Heart left ventricle (tissue), 7 donors: ENCODE measurements around the gene LRRC75B.

DNA sequence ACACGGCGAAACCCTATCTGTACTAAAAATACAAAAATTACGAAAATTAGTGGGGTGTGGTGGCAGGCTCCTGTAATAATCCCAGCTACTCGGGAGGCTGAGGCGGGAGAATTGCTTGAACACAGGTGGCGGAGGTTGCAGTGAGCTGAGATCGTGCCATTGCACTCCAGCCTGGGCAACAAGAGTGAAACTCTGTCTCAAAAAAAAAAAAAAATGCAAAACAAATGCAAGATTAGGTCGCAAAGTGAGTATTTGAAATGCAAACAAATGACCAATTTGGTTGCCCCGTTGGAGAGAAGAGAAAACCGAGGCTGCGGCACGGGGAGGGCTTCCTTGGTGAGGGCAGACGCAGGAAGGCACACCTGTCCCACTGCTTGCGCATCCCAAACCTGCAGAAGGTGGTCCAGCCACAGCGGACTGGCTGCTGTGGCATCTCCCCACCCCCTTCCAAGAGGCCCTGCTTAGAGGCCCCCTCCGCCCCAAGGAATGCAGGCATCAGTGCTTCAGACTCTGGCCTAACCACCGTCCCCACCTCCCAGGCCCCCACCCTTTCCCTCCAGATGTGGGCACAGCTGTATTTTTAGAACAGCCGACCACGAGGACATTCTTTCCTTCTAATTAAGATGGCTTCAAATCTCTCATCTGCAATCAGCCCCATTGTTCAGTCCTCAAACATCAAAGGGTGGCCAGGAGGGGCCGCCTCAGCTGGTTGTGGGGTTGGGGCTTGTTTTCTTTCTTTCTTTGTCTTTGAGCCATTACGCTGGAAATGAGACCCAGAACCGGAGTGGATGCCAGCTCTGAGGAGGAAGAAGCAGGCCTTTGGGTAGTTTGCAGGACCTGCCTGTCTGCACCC is 9.2 kb upstream of the DERL3 start:
- PRO-cap, 6 experiments, result no peak in any of the 6 experiments
- RAMPAGE, long total RNA, 2 experiments, result no peak in any of the 2 experiments
- RRBS, result no CpG with 5 or more reads among the region's 22 CpGs

DNA sequence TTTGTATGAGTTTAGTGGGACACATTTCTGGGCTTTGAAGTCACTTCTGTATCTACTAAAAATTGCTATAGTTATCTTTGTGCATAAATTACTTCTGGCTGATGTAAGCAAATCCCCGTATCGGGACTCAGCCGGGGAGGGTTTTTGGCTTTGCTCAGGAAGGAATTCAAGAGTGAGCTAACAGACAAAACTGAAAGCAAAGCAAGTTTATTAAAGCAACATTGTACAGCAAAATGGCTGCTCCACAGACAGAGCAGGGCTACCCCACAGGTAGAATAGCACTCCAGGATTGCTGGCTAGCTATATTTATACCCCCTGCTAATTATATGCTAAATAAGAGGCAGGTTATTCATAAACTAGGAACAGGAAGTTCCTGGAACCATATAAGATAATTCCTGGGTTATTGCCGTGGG is 15.1 kb downstream of the MIF start:
- PRO-cap, 6 experiments, result peak in 3 of 6 experiments; most common minus-strand start position 277 of the sequence (in 3)
- RAMPAGE, long total RNA, 2 experiments, result no peak in any of the 2 experiments
- RRBS, result no CpG with 5 or more reads among the region's 4 CpGs

DNA sequence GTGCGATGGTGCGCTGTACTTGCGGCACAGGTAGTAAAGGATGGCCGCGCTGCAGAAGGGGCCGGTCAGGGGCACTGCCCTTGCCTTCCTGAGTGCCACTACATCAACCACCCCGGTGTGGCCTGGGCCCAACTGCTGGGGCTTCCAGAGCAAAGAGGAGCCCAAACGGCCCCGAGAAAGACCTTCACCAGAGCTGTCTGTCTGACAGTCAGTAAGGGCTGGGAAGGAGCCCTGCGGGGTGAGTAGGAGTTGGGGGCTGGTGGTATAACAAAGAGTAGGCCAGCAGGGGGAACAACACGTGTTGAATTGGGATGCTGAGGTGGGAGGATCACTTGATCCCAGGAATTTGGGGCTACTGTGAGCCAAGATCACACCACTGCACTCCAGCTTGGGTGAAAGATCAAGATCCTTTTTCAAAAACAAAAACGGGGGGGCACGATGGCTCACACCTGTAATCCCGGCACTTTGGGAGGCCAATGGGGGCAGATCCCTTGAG is 3.9 kb downstream of the GSTT4 start:
- PRO-cap, 6 experiments, result no peak in any of the 6 experiments
- RAMPAGE, long total RNA, 2 experiments, result no peak in any of the 2 experiments
- RRBS, result no CpG with 5 or more reads among the region's 14 CpGs

GRCh38 chr22:24066252-24066693 is 55.2 kb downstream of the CABIN1 start:
- PRO-cap, 6 experiments, result peak in 3 of 6 experiments; most common plus-strand start chr22:24066438 (in 1); most common minus-strand start chr22:24066319 (in 2)
- RAMPAGE, long total RNA, 2 experiments, result no peak in any of the 2 experiments
- RRBS, result no CpG with 5 or more reads among the region's 6 CpGs

DNA sequence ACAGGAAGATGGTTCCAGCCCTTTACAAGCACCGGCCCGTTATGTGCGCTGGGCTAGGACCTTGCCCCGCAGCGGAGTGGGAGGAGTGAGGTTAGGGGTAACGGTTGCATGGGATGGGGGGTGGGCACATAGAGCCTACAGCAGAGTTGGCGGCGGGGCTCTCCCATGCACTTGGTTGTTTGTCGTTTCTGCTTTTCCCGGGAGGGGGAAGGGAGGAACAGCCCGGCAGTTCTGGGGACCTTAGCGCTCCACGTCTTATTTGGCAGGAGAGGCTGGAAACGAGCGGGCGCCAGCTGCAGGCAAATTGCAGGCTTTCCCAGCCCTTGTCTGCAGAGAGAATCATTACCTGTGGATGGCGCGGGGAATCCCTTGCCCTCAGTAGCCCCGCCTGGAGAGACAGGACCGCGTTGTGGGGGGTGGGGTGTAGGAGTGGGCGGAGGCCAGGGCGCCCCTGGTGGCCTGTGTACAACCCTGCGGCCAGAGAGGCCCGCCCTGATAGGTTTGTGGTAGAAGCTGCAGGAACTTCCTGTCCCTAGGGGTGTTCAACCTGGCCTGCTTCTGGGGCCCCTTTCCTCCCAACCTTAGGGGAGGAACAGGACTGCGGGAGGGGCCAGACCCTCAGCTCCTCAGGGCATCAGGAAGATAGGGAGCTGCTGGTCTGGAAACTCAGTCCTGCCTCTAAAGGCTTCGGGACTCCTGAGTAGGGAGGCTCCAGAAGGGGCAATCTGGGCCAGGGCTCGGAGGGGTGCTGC is 24.5 kb upstream of the SUSD2 start:
- PRO-cap, 6 experiments, result peak in 4 of 6 experiments; most common plus-strand start position 495 of the sequence (in 1); most common minus-strand start position 340 of the sequence (in 2)
- RAMPAGE, long total RNA, 2 experiments, result no peak in any of the 2 experiments
- RRBS, result 4% methylated on average over 1 of the region's 28 CpGs

GRCh38 chr22:24177164-24177856 is 4.0 kb upstream of the SUSD2 start:
- PRO-cap, 6 experiments, result no peak in any of the 6 experiments
- RAMPAGE, long total RNA, 2 experiments, result no peak in any of the 2 experiments
- RRBS, result no CpG with 5 or more reads among the region's 13 CpGs

DNA sequence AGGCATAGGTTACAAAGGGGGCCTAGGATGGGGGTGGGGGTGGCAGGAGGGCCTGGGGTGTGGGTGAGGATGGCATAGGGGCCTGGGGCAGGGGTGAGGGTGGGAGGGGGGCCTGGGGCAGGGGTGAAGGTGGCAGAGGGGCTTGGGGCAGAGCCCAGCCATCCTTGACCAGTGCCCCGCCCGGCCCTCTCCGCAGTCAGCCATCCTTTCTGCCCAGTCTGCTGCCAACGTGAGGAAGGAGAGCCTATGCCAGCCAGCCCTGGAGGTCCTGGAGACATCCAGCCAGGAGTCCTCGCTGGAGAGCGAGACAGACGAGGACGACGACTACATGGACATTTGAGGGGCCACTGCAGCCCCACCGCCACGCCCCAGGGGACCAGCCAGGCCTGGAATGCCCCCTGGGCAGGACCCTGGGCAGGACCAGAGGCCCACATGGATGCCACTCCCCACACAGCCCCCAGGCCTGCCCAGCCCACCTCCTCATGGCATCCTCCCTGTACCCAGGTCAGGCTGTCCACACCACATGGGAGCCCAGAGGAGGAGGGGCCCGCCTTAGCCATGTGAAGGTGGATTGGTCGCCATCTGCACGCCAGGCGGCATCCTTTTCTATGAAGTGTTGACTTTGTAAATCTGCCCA is 3.3 kb upstream of the SUSD2 start:
- PRO-cap, 6 experiments, result no peak in any of the 6 experiments
- RAMPAGE, long total RNA, 2 experiments, result no peak in any of the 2 experiments
- RRBS, result no CpG with 5 or more reads among the region's 15 CpGs

DNA sequence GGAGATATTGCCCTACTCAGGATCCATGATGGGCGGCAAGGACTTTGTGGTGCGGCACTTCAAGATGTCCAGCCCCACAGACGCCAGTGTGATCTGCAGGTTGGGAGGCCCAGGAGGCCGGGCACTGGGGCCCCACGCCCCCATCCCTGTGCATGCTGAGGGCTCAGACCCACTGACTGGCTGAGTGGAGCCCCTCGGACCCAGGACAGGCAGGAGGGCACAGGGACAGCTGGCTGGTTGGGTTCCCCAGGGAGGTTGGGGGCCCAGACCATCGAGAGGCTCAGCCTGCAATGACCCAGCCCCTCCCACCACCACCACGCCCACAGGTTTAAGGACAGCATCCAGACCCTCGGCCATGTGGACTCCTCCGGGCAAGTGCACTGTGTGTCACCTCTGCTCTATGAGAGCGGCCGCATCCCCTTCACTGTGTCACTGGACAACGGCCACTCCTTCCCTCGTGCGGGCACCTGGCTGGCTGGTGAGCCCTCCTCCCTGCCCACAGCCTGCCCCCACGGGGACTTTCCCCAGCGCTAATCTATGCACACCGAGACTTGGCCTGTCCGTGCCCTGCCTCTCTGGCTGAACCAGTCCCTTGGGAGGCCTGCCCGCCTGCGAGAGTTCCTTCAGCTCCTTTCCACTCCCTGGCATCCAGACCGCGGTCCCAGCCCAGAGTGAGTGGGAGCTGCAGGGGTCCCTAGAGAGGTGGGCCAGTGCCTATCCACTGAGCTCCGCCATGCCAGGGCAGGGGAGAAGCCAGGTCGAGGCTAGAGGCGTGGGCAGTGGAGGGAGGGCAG is 2.1 kb downstream of the SUSD2 start:
- PRO-cap, 6 experiments, result no peak in any of the 6 experiments
- RAMPAGE, long total RNA, 2 experiments, result no peak in any of the 2 experiments
- RRBS, result no CpG with 5 or more reads among the region's 26 CpGs

DNA sequence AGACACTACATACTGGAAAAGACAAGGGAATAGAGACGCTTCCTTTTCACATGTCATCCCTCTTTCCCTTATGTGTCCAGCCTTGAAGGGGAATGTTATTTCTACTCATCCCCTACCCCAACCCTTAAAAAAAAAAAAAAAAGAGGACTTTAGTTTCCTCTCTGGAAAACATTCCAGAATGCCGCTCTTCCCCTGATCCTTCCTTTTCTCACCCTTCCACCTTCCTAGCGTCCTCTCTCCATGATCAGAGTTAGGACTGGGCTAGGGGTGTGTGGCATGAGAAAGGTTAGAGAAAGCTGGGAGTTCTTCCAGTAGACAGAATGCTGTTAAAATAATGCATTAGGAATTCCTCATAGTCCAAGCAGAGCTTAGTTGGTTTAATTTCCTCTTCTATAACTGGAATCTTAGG is 37.4 kb upstream of the ADORA2A start:
- PRO-cap, 6 experiments, result peak in 1 of 6 experiments; most common minus-strand start position 328 of the sequence (in 1)
- RAMPAGE, long total RNA, 2 experiments, result no peak in any of the 2 experiments
- RRBS, result no CpG with 5 or more reads among the region's 3 CpGs

DNA sequence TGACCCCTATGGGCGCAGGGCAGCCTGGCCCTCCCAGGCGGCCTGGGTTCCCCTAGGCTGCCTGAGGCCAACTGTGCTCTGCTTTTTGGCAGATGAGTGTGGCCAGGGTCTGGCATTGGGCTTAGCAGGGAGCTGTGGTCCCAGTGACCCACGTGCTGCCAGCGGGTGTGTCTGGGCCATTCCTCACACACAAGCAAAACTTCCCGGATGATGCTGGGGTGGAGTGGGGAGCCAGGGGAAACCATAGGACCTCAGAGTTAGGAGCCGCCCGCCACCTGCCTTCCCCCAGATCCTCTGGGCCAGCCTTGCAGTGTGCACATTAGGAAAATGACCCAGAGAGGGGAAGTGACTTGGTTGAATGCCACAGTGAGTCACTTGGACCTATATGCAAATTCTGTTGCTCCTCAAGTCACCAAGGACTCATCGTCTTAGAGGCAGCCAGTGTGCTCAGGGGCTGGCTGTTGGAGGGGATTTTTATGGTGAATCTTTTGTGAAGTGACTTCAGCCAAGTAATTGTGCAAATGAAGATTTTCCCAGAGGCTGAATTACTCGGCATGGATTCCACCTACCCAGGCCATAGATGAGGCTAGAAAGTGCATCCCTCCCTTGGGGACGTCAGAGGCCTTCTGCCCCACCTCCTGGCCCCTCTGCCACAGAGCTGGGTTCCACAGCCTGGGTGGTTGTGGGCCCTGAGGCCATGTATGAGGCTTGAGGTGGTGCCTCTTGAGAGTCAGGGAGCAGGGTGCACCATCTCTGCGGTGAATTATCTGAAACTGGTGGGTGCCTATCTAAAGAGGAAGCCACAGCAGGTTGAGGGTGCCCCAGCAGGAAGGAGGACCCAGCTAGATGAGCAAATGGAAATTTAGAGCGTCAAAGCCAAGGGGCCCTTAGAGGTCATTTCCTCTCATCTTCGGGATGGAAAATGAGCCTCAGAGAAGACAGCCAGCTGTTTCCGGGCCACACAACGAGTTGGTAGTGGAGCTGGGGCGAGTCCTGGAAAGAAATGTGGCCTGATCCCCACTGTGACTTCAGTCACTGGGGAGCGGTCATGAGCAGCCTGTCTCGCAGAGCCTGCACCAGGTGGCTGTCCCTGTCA is 6.9 kb downstream of the ADORA2A start:
- PRO-cap, 6 experiments, result peak in 2 of 6 experiments; most common minus-strand start position 296 of the sequence (in 2)
- RAMPAGE, long total RNA, 2 experiments, result no peak in any of the 2 experiments
- RRBS, result no CpG with 5 or more reads among the region's 18 CpGs

DNA sequence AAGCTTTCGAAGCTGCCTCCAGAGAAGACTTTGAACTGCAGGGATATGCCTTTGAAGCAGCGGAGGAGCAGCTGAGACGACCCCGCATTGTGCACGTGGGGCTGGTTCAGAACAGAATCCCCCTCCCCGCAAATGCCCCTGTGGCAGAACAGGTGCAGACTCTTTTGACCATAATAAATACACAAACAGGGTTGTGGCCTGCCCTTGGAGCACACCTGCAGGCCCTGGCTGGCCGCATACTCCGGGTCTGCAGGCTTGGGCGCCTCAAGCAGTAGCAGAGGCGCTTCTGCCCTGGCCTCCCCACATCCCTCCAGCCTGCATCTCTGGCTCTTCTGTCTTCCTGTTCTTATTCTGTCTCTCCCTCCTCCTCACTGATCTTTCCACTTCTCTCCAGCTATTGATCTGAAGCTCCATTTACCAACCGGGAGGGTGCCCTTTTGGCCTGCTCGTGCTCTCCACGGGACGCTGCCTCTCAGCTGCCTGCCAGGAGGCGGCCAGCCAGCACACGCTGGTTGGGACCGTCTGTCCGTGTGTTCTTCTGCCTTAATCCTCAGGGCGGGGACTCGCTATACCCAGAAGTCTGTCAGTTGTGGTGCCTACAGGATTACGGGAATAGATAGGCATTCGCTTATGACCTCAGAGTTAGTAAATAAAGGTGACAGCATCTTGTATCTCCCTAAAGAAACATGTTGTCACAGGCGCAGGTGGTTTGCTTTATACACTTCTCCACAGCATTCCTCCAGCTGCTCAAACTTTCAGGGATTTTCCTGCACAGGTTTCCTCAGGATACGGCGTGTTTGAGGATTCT is 5.2 kb downstream of the UPB1 start:
- PRO-cap, 6 experiments, result no peak in any of the 6 experiments
- RAMPAGE, long total RNA, 2 experiments, result no peak in any of the 2 experiments
- RRBS, result no CpG with 5 or more reads among the region's 25 CpGs

GRCh38 chr22:24514106-24514638 is 19.0 kb downstream of the UPB1 start:
- PRO-cap, 6 experiments, result no peak in any of the 6 experiments
- RAMPAGE, long total RNA, 2 experiments, result no peak in any of the 2 experiments
- RRBS, result no CpG with 5 or more reads among the region's 7 CpGs

GRCh38 chr22:24585781-24586203 is 7.1 kb downstream of the LRRC75B start:
- PRO-cap, 6 experiments, result no peak in any of the 6 experiments
- RAMPAGE, long total RNA, 2 experiments, result no peak in any of the 2 experiments
- RRBS, result no CpG with 5 or more reads among the region's 16 CpGs

GRCh38 chr22:24592179-24593442 is at the start of gene LRRC75B:
Gene LRRC75B (minus strand): TSS chr22:24593073.
- PRO-cap, 6 experiments, result peak in 6 of 6 experiments; most common plus-strand start chr22:24593249 (in 6); most common minus-strand start chr22:24593068 (in 4)
- RAMPAGE, long total RNA, 2 experiments, result no peak in any of the 2 experiments
- RRBS, result 4% methylated on average over 40 of the region's 100 CpGs

- PRO-cap, 6 experiments, result no peak in any of the 6 experiments
- RAMPAGE, long total RNA, 2 experiments, result no peak in any of the 2 experiments
- RRBS, result no CpG with 5 or more reads among the region's 8 CpGs
These were observed 78.6 kb downstream of the PIWIL3 start for GRCh38 chr22:24695770-24696381.

DNA sequence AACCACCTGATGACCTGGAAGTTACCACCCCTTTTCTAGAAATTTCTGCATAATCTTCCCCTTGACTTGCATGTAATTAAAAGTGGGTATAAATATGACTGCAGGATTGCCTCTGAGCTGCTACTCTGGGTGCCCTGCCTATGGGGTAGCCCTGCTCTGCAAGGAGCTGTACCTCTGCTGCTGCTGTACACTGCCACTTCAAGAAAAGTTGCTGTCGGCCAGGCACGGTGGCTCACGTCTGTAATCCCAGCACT is 55.1 kb downstream of the KIAA1671 start:
- PRO-cap, 6 experiments, result no peak in any of the 6 experiments
- RAMPAGE, long total RNA, 2 experiments, result no peak in any of the 2 experiments
- RRBS, result no CpG with 5 or more reads among the region's 3 CpGs

DNA sequence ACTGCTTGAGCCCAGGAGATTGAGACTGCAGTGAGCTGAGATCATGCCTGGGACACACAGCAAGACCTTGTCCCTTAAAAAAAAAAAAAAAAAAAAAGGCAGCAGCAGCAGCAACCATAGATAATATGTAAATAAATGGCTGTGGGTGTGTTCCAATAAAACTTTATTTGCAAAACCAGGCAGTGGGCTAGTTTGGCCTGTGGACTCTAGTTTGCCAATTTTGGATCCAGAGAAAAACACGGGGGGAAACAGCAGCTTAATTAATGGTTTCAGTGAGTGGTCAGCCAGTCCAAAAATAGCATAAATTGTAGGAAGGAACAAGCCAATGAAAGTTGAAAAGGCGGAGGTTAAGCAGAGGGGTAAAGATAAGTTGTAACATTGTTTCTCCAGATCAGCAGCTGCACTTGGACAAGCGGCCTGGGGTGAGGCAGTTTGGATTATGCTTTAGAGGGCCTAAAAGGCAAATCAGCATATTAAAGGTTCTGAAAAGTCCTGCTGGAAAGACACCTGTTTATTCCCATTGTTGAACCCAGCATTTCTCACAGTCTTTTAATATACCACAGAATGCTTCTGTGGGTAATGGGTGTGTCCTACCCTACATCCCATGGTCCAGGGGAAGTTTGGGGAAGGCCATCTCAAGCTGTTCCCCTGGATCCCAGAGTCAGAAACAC is 62.8 kb downstream of the KIAA1671 start:
- PRO-cap, 6 experiments, result peak in 3 of 6 experiments; most common plus-strand start position 378 of the sequence (in 2)
- RAMPAGE, long total RNA, 2 experiments, result no peak in any of the 2 experiments
- RRBS, result no CpG with 5 or more reads among the region's 3 CpGs

GRCh38 chr22:25111661-25112076 is 88.0 kb upstream of the CRYBB3 start:
- PRO-cap, 6 experiments, result peak in 1 of 6 experiments; most common plus-strand start chr22:25111838 (in 1); most common minus-strand start chr22:25111815 (in 1)
- RAMPAGE, long total RNA, 2 experiments, result no peak in any of the 2 experiments
- RRBS, result 2% methylated on average over 2 of the region's 15 CpGs

DNA sequence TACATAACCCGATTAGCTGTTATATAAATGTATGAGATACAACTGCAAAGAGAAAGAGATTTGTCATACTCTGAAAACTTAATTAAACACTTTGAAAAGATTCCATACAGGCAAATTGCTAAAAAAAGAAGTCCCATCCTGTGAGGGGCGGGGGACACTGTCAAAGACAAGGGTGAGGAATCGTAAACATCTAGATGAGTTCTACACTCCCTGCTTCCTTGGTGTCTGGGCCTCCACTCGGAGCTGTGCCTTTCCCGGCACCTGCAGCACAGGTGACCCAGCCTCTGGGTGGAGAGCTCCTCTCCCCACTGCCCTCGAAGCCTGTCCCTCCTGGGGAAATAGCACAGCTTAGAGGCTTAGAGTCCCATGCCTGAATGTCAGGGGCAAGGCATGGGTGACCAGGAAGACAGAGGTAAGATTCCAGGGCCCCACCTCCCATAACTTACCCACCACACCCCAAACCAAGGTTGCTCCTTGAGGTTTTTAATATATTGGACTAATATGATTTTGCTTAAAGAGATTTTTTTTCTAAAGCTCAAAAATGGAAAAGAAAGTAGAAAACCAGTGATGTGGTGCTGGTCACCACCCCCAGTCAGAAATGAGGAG is 69.1 kb upstream of the CRYBB3 start:
- PRO-cap, 6 experiments, result no peak in any of the 6 experiments
- RAMPAGE, long total RNA, 2 experiments, result no peak in any of the 2 experiments
- RRBS, result no CpG with 5 or more reads among the region's 6 CpGs

- PRO-cap, 6 experiments, result no peak in any of the 6 experiments
- RAMPAGE, long total RNA, 2 experiments, result no peak in any of the 2 experiments
- RRBS, result no CpG with 5 or more reads among the region's 7 CpGs
These were observed 68.2 kb upstream of the CRYBB3 start for GRCh38 chr22:25131447-25131912.